ENCODE data around the genes HSFX4, MTMR1 and PRRG3.

GRCh38 chrX:142703225-142703524, 322.6 kb upstream of the SPANXN4 start:
- PRO-cap = no peak
- RAMPAGE, long total RNA, 4 experiments = no peak in any of the 4 experiments

GRCh38 chrX:142977294-142978097, 48.2 kb upstream of the SPANXN4 start:
- PRO-cap = no peak
- RAMPAGE, long total RNA, 4 experiments = no peak in any of the 4 experiments

DNA sequence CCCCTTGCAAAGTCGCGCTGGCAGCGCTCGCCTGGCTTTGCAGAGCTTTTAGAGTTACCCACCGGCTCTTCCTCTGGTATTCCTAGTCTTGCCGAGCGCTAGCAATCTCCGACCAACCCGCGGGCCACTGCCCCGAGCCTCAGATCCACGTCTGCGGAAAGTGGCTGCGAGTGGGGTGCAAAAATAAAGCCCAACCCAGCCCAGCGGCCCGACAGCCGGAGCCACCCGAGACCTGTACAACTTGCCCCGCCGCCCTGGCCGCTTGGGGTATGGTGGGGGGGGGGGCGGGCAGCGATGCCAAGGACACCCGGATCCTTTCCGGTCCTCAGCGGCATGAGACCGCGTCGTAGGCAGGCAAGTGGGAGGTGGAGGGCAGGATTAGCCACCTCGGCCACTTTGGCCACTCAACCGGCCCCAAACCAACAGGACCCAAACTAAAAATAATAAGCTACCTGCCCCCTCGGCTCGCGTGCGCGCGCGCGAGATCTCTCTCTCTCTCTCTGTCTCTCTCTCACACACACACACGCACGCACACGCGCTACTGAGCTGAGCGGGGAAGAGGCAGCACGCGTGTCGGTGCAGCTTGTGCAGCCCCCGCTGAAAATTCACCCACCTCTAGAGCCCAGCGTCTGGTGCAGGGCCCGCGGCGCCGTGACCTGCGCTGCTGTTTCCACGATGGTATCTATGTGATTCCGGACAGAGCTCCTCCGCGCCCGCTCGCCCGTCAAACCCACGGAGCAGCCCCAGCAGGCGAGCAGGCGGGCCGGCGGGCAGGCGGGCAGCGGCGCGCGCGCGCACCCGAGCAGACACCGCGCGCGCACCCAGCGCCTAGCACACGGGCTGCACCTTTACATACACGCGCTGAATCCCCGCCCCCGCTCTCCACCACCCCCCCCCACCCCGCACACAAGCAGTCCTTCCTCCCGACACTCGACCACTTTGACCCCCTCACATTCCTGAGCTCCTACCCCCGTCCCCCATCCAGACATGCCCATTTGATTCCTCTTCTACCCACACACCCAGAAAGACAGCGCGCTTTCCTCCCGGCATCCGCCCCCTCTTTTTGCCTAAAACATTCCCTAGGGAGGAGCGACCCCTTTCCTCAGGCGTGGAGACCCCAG, 1.3 kb downstream of the SLITRK4 start:
- PRO-cap = no peak
- RAMPAGE, long total RNA, 4 experiments = start-site peak on the minus strand in 1 of 4 experiments, centred at position 961 of the sequence, 8 reads per replicate

DNA sequence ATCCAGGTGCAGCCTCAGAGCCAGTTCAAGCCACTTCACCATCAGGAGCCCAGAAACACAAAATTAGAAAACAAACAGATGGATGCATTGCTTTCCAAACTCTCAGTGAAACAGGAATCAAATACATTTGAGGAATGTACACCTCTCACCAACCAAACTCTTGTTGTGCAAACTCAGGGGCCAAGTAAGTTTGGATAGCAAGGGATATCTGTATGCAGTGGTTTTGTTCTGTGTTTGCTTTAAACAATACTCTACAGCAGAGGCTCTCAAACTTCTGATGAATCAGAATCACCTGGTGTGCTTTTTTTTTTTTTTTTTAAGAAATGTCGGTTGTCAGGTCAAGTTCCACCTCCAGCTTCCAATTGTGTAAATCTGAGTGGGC, 9.9 kb downstream of the IDS start:
- PRO-cap = no peak
- RAMPAGE, long total RNA, 4 experiments = no peak in any of the 4 experiments

DNA sequence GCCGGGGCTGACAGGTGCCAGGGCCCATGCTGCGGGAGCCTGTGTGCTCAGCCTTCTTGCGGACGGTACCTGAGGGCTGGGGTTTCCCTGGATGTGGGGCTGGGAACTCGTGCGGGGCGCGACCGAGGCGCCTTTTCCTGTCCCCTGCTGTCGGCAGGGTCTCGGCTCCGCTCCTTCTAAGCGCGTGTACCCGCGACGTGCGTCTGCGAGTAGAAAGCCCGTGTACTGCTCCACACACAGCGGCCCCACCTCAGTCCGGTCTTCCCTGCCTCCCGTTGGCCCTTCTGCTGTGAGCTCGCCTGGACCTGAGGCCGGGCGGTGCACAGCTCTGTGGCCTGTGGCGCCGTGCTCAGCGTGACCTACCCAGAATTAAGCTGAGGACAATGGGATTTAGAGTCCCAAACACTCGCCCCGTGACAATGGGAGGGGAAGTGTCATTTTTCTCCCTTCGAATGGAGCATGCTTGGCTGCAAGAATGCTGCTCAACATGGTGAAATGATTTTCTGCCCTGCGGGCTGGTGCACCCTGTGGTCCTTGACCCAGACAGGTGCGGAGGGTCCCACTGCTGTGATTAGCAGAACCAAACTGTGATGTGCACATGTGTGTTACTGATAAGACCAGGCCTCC, 580 bp downstream of the EOLA1 start:
- PRO-cap = no peak
- RAMPAGE, long total RNA, 4 experiments = no peak in any of the 4 experiments

- PRO-cap = no peak
- RAMPAGE, long total RNA, 4 experiments = start-site peak on the minus strand in 1 of 4 experiments, at chrX:149605572-149605693 at its widest, 16 reads per replicate
Observed at GRCh38 chrX:149605353-149606034, 10.4 kb upstream of the HSFX2 start.

- PRO-cap = no peak
- RAMPAGE, long total RNA, 4 experiments = no peak in any of the 4 experiments
Observed at GRCh38 chrX:149830096-149830866, 48.6 kb downstream of the MAGEA9 start.

- PRO-cap = no peak
- RAMPAGE, long total RNA, 4 experiments = no peak in any of the 4 experiments
Observed at GRCh38 chrX:149929195-149929658, at the start of gene HSFX4. TSS of gene HSFX4 (plus strand) at chrX:149929573.

- PRO-cap = no peak
- RAMPAGE, long total RNA, 4 experiments = no peak in any of the 4 experiments
Observed at GRCh38 chrX:149937176-149938169, 818 bp downstream of the EOLA2 start.

GRCh38 chrX:149944786-149945469, 6.6 kb upstream of the EOLA2 start:
- PRO-cap = no peak
- RAMPAGE, long total RNA, 4 experiments = start-site peak on the plus strand in 2 of 4 experiments, at chrX:149944647-149945169 at its widest, 7 to 13 reads per replicate

DNA sequence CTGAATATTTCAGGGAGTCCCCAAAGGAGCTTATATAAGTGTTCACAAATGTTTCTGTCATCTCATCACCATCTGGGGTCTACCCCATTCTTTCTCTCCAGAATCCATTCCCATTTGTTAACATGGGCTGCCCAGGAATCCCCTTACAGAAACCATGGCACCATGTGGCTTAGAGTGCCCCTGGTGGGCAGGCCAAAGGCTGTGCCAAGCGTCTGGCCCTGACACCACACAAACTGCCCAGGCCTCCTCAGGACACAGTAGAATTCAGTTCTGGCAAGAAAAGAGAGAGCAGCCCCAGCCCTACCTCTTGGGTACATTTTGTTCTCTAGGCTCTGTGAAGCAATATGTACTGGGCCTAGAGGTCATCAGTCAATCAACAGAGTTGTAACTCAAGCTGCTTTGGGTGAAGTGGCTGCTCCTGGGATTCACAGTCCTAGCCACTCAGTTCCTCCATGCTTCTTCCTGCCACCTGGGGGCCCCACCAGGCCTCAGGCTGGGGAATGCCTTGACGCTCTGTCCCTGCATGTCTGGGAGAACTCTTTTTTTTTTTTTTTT, 158.2 kb upstream of the MAMLD1 start:
- PRO-cap = no peak
- RAMPAGE, long total RNA, 4 experiments = no peak in any of the 4 experiments

GRCh38 chrX:150364841-150365855, 2.0 kb downstream of the MAMLD1 start:
- PRO-cap = unidirectional peak, minus-strand start at chrX:150365031; unidirectional peak, minus-strand start at chrX:150365063; bidirectional peak, plus-strand start at chrX:150365601, minus-strand start at chrX:150365422
- RAMPAGE, long total RNA, 4 experiments = no peak in any of the 4 experiments

GRCh38 chrX:150366944-150367380, 3.8 kb downstream of the MAMLD1 start:
- PRO-cap = no peak
- RAMPAGE, long total RNA, 4 experiments = no peak in any of the 4 experiments

DNA sequence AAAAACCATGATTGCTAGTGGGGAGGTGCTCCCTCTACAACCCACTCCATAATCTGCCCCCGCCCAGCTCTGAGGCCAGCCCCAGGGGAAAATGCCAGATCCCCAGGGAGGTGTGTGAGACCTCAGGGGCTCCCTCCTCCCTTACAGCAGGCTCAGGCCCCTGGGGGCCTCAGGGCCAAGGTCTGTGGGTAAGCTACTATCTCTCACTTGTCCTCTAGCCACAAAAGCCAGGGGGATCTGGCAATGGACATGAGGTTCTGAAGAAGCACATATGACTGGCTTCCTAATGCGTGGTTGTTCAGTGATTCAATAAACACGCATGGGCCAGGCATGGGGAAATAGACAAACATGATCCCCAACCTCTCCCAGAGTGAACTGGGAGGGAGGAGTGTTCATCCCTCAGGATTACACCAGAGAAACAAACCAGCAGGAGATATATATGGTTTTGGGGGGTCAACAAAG, 51.0 kb upstream of the MTM1 start:
- PRO-cap = no peak
- RAMPAGE, long total RNA, 4 experiments = no peak in any of the 4 experiments

DNA sequence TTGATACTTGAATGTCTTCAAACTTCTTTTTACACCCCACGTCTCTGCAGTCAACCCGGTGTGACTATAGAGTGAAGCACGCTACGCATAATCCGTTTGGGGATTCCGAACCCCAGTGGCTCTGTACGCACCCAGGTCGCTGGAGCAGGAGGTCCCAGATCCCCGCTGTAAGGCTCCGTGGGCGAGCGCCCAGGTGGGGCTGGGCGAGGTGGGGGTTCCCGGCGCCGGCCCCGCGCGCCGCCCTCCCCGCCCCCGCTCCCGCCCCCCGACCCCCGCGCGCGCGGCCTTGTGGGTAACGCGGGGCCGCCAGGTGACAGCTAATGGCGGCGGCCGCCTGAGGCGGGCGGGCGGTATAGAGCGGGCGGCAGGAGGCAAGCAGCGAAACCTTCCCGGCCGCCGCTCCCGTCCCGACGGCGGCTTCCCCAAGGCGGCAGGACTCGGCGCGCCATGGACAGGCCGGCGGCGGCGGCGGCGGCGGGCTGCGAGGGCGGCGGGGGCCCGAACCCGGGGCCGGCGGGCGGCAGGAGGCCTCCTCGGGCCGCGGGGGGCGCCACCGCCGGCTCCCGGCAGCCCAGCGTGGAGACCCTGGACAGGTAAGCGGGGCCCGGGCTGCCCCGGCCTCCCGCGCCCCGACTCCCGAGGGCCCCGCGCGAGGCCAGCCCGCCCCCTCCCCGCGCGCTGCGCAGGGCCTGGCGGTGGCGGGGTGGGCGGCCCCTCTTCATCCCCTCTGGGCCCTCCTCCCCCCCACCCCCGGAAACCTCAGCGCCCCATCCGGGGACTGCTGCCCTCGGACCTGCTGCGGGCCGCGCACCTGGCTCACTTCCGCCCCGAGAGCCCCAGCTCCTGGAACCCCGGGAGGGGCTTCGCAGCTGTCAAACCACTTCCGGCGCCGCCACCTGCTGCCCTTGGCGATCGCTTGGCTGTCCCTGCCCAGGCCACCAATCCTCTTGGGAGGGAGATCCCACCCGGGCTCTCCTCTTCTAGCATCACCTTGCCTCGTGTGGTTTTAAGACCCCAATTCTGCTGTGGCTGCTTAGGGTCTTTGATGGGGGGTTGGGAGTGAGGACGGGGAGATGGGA, at the start of gene MTMR1:
Gene MTMR1 (plus strand): TSS at position 313 of the 1,079 bp plus-strand sequence.
- PRO-cap = bidirectional peak, plus-strand start at position 320 of the sequence, minus-strand start at position 193 of the sequence; unidirectional peak, minus-strand start at position 691 of the sequence; unidirectional peak, minus-strand start at position 822 of the sequence
- RAMPAGE, long total RNA, 4 experiments = start-site peak on the plus strand in 3 of 4 experiments, centred at positions 218 to 944 of the sequence, 19 to 51 reads per replicate

DNA sequence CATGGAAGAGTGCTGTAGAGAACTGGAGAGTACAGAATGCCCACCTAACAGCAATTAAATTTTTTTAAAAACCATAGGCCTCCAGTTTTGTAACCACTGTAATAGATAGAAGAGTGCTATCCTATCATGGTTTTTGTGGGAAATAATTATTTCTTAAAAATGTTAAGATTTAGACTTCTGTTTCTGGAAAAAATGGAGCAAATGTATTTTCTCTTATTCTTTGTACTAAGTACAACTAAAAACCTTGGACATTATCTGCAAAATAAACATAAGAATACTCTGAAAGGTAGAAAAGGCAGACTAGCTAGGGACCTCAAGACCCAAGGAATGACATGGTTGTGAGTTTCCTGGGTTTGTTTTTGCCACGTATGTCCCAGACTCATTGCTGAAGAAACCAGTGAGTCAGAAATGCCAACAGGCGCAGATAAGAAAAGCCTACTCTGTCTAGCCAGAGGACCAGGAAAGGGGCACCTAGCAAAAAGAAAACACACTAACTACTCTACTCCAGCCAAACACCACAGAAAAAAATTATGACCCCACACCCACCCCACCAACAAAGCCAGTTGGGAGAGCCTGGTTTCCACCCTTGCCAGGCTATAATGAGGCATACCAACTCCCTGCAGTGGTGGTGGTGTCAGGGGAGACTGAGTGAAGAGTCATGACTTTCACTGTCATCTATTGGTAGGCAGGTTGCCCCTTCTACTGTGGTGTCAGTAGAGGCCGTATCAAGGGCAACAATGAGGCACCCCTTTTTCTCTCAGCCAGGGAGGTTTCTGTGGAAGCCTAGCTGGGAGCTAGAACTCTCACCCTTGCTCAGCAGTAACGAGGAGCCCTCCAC, 10.8 kb downstream of the MTMR1 start:
- PRO-cap = no peak
- RAMPAGE, long total RNA, 4 experiments = no peak in any of the 4 experiments

DNA sequence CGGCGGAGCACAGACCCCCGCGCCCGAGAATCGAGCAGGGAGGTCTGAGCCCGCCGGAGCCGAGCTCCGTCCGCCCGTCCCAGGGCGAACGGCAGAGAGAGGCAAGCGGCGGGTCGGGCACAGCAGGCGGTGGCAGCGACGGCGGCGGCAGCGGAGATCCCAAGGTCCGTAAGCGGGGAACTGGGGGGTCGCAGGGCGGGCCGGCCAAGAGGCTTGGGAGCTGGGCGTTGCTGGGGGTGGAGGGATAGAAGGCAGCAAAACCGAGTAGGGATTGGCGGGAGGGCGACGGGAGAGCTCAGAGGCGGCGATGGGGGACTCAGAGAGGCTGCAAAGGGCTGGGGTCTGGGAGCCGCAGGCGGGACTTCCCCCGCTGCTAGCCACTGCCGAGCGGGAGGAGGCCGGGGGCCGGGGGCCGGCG, 1.1 kb downstream of the GPR50 start:
- PRO-cap = no peak
- RAMPAGE, long total RNA, 4 experiments = no peak in any of the 4 experiments

DNA sequence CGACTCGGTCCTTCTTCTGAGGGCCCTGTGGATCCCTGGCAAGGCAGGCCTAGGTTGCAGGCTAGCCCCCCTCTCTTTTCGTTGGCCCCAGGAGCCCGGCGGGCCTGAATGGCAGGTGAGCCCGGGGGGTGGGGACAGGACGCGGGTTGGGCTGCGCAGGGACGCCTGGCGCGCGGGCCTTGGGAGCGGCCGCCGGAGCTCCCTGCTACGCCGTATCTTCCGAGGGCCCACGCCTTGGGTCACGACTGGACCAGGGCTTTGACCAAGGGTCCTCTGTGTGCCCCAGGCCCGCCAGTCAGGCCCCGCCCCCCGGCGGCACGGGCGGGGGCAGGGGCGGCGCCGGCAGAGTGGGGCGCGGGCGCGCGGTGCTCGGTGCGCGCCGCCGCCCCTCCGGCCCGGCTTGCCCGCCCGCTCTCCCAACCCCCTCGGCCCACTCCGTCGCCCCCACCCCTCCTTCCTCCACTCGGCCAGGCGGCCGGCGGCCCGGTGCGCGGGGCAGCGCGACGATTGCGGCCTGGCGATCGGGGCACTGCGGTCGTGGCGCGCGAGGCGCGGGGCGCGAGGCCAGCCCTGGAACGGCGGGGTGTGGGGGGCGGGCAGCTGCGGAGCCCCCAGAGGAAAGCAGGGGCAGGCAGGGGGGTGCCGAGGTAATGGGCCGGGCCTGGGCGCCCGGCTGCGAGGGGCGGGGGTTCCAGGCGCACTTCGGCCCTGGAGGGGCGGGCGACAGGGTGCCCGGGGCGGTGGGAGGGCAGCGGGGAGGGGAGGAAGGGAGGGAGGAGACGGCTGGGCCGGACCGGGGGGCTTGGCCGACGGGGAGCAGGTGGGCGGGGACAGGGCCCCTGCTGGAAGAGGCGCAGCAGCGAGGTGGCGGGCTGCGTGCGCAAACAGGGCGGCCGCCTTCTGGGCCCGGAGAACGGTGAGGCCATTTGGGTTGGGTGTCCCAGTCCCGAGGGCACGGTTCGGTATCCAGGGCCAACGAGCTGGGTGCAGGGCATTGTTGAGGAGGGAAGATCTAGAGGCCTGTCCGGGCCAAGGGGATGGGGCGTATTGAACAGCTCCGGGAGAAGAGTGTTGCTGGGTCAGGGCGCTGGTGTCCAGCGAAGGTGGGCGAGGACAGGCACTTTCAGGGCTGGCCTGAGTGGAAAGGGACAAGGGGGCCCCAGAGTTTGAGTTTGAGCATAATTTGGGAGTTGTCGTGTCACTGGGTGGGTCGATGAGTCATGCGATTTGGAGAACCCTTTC, at the start of gene PRRG3:
Gene PRRG3 (plus strand): TSS at position 830 of the 1,242 bp plus-strand sequence.
- PRO-cap = unidirectional peak, plus-strand start at position 345 of the sequence
- RAMPAGE, long total RNA, 4 experiments = start-site peak on the plus strand in 1 of 4 experiments, centred at position 854 of the sequence, 6 reads per replicate

DNA sequence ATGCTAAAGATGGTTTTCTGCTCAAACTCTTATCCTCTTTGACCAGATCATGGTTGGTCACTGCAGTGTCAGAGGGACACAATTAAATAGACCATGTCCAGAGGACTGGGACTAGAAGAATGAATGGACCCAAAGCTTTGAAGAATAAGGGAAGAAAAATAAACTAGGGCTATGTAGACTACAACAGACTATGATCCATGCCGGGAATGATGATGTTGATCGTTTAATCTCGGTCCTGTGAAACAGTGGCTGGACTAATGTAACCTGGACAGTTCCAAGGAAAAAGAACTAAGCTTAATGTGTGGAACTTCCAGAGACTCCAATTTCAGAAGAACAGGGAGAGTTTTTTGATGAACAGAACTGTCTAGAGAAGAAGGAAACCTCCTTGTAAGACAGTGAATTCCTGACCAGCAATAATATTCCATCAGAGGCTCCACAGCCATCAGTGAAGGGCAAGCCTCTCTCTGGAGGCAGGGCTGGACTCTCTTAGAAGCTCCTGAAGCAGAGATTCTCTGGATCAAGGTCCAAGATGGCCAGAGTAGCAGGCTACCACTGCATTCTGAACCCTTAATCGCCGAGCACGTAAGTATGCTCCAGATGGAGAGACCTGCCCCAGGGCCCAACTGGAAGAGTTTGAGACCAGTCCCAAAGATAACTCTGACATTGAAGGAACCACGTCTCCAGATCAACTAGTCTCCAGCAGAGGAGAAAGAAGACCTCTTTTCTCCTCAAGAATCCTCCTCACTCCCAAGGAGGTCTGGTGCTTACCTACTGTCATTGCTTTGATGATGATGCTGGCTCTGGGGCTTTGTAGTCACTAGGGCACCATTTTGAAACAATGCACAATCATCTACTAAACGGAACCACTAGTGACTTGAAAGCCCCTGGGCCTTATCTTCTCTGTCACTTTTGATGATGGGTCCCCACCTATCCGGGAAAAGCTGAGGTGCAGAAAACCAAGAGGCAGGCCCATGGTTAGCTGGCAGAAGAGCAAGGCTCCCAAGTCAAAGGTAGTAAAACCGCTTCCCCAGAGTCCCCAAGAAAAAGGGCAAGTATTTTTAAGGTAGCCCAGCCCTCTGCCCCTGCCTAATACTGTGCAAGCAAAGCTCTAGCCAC, 16.3 kb downstream of the GABRE start:
- PRO-cap = no peak
- RAMPAGE, long total RNA, 4 experiments = no peak in any of the 4 experiments

- PRO-cap = no peak
- RAMPAGE, long total RNA, 4 experiments = no peak in any of the 4 experiments
Observed at GRCh38 chrX:151981283-151981570, 6.8 kb upstream of the GABRE start.